Epithelial cell of esophagus (primary cell): ENCODE measurements around the gene PRSS58.

- RRBS = no CpG with 5 or more reads among the region's 6 CpGs
Observed at GRCh38 chr7:141554870-141555650, 3.9 kb downstream of the AGK start.

DNA sequence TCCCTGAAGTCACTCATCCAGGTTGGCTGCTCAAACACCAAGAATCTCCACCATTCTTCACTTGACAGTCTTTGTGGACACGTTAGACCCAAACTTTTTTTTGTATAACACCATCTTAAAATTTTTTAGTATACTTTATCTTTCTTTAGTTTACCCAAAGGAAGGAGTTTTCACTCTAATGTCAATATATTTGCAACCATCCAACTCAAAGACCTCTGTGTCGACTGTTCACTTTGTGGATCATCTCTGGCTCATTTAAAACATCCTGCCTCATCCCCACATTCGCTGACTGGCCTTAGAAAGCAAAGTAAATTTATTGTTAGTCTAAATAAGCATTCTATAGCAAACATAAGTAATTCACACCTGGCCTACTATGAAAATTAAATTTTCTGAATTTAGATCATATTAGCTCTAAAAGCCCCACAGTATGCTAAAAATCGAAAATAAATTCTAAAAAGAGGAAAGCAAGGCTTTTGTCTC, 44.6 kb downstream of the DENND11 start:
- RRBS = no CpG with 5 or more reads among the region's 4 CpGs

GRCh38 chr7:141657760-141658789, 43.9 kb downstream of the DENND11 start:
- RRBS = no CpG with 5 or more reads among the region's 7 CpGs

DNA sequence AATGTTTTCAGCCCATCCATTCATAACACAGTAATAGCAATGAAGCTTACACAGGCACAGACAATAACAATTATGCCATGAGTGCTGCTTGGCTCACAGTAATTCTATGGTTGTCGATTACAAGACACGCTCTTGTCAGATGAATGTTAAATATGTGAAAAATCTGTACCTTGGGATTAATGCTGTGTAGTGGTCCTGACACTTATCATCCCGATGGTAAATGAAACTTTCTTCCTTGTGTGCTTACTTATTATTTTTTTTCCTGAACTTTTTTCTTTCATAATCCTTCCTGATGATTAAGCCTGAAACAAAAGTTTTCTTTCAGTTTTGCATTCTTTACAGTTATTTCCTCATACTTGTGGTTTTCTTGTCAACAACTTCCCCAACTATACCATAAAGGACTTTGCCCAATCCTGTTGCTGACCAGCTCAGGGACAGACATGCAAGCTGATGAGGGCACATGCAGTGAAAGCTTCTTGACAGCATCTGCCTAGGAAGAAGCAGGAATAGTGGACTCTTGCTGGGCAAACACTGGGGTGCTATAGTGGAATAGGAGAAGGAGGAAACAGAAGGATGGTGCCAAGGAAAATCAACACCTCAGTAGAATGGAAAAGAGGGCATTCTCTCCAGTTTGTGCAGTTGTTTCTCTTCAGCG, 6.8 kb upstream of the MGAM2 start:
- RRBS = no CpG with 5 or more reads among the region's 4 CpGs

DNA sequence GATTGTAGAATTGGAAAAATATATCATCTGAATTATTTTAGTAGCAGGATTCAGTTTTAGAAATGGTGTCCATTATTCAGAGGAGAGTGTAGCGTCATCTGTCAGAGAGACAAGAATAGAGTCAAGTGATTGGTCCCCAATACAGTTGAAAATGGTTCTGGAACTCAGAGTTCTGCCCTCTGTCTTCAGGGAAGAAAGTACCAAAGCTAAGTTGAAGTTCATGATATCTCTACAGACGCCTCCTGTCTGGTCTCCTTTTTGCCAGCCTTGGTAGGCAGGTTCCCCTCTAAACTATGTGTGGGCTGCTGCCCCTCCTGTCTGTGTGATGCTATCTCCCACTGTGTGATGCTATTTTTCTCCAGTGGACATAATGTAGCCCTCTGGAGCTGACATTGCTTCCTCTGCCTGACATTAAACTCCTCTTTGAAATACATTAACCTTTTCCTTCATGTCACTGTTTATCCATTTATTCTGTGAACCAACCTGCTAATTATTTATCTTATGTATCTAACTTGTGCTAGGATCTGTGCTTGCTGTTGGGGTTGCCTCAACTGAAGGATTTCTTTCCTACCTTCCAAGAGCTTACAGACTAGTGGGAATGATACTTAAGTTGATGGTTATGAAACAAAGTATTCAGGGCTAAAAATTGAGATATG, at the start of gene PRSS58:
PRSS58 (minus strand) TSS at position 269 of the 656 bp plus-strand sequence.
- RRBS = no CpG with 5 or more reads among the region's 2 CpGs

DNA sequence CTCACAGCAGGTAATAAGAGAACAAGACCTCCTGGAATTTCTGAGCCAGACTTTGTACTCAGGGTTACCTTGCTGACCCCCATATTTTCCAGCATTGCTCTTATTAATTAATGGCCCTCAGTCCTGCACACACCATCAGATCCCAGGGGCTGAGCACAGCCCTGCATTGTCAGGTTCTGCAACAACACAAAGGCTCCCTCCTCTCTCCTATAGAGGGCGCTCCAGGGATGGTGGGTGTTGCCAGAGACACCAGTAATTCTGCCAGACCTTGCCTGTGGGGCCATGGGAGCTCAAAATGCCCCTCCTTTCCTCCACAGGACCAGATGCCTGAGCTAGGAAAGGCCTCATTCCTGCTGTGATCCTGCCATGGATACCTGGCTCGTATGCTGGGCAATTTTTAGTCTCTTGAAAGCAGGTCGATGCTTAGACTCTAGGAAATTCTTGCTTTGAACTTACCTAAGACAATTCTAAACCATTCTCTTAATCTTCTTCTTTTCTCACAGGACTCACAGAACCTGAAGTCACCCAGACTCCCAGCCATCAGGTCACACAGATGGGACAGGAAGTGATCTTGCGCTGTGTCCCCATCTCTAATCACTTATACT, 42.9 kb upstream of the PRSS58 start:
- RRBS = no CpG with 5 or more reads among the region's 4 CpGs

DNA sequence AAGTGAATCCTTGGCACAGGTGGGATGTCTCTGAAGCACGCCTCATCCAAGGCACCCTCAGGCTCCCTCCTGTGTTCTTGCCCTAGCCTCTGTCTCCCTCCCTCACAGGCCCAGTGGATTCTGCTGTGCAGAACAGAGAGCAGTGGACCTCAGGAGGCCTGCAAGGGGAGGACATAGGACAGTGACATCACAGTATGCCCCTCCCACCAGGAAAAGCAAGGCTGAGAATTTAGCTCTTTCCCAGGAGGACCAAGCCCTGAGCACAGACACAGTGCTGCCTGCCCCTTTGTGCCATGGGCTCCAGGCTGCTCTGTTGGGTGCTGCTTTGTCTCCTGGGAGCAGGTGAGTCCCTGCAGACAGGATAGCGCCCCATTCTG, 62.9 kb upstream of the PRSS58 start:
- RRBS = no CpG with 5 or more reads among the region's 2 CpGs

DNA sequence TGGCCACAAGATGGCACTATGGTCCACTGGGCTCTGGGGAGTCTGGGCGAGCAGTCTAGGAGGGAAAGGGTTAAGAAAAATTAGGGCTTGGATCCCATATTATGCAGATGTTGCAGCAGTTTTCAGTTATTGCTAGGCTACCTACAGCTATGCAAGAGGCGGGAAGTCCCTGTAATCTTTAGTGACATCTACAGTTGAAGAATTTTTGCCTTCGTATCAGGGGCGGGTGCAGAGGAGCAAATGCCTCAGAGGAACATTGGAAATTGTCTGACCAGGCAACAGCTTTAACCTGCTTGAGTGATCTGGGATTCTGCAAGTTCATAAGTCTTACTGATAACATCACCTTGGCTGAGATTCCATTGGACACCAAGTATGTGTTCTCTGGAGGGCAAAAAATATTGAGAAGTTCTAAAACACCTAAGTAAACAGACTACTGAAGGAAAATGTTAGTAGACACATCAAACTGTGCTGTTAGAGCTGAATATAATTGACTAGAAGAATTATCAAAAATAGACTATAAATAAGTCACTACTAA, 238.9 kb upstream of the PRSS58 start:
- RRBS = no CpG with 5 or more reads among the region's 4 CpGs

- RRBS = no CpG with 5 or more reads among the region's 2 CpGs
Observed at GRCh38 chr7:142587597-142588061, 161.6 kb upstream of the PRSS1 start.

DNA sequence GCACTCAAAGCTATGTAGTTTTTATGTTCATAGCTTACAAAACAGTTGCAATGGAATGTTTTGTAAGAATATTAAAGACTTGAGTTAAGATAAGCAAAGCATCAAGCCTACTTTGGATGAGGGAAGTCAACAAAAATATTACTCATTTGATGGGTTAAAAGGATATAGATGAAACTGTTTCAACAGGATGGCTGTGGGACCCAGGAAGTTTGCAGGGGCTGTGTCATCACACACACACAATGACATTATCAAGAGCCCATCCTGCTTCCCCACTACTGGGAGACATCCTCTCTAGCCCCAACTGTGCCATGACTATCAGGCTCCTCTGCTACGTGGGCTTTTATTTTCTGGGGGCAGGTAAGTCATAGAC, 78.8 kb upstream of the PRSS1 start:
- RRBS = no CpG with 5 or more reads among the region's 1 CpG

- RRBS = no CpG with 5 or more reads among the region's 12 CpGs
Observed at GRCh38 chr7:142719961-142720890, 29.0 kb upstream of the PRSS1 start.

GRCh38 chr7:142720920-142721295, 28.4 kb upstream of the PRSS1 start:
- RRBS = no CpG with 5 or more reads among the region's 11 CpGs

- RRBS = no CpG with 5 or more reads among the region's 4 CpGs
Observed at GRCh38 chr7:142805781-142806521, 35.2 kb downstream of the PRSS2 start.

DNA sequence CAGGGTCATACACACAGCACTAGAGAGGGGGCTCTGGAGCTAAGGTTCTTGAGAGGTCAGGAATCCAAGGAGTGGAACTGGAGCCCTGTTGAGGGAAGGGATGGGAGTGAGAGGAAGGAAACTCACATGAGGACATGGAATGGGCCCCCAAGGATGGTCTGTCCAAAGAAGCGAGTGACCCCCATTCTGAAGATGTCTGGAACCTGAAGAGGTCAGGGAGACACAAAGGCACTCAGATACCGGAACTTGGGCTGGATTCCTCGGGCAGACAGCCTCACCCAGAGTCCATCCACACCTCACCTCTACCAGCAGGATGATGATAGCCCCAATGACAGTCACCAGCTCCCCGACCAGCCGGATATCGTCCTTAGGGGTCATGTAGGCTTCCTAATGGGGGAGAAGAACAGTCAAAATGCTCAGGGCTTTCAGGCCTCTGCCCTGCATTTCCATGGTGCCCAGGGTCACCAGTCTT, 10.7 kb downstream of the TRPV6 start:
- RRBS = no CpG with 5 or more reads among the region's 6 CpGs

- RRBS = 3% methylated on average over 1 of the region's 4 CpGs
Observed at GRCh38 chr7:142927435-142927821, 6.1 kb downstream of the TRPV5 start.

DNA sequence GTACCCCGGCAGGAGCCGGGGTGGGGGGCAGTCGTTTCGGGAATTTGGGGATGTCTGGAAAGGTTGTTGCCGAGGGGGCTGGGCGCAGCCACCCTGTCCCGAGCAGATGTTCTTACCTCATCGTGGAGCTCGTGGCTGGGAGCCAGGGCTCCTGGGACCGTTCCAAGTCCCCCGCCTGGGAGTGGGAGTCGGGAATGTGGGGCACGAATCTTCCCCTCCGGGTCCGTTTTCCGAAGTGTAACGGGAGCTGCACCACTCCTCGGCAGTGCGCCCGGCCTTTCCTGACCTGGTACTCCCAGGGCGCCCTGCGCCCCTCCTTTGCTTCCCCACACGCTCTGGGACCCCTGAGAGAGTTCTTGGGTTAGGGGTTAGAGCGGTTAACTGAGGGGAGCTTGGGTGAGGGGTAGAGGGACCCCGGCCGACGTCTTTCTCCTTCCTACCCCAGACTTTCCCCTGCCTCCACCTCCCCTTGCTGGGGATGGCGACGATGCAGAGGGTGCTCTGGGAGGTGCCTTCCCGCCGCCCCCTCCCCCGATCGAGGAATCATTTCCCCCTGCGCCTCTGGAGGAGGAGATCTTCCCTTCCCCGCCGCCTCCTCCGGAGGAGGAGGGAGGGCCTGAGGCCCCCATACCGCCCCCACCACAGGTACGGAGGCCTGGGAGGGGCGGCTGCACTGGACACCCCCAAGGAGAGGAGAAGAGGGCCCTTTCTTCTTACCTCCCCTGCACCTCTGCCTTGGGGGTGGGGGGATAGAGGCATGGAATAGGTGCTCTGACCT, 847 bp downstream of the ZYX start:
- RRBS = 3% methylated on average over 7 of the region's 40 CpGs

DNA sequence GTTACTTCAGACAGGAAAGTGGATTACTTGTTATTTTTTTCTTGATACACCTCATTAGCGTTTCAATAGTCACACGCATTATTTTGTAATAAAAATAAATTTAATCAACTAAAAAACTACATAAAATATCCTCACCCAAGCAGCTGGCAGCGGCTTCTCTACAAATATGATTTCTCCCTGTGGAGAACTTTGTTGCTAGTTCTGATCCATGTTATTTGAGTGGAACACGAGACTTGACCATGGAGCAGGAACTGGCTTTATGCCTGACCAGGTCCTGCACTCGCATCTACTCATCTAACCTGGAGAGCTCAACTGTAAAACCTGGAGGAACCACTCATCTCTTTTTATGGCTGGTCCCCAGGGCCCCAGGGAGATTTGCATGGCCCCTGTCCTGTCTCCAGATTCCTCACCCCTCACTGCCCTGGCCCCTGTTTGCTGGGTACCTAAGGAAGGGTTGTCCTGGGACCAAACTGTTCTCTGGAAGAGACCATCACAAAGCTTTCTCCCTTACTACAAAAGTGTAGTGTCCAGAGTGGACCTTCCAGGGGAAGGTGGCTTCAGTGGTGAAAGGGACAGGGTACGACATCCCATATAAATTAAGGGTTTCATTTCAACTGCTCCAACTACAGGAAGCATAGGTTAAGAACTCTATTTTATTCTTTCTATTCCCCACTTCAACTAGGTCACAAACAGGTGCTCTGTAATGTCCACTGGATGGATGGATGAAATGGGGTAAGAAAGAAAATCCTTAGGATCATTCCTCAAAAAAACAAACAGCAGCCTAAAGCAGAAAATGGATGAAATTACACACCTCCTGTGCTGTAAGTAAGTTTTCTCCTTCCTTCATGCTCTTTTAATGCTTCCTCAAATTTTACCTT, 15.9 kb downstream of the TCAF1 start:
- RRBS = no CpG with 5 or more reads among the region's 6 CpGs

DNA sequence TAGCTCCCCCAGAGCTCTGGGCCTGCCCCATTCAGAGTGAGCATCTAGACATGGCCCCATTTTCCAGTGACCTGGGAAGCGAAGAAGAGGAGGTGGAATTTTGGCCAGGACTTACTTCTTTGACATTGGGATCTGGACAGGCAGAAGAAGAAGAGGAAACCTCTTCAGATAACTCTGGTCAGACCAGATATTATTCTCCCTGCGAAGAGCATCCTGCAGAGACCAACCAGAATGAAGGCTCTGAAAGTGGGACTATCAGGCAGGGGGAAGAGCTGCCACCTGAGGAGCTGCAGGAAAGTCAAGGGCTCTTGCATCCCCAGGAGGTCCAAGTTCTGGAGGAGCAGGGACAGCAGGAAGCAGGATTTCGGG, 7.8 kb downstream of the ARHGEF5 start:
- RRBS = no CpG with 5 or more reads among the region's 3 CpGs

GRCh38 chr7:144384163-144385032, 25.6 kb downstream of the NOBOX start:
- RRBS = no CpG with 5 or more reads among the region's 14 CpGs